Measurements from ENCODE around the genes NAXE, CRABP2, ISG20L2, PEAR1 and ARHGEF11.

DNA sequence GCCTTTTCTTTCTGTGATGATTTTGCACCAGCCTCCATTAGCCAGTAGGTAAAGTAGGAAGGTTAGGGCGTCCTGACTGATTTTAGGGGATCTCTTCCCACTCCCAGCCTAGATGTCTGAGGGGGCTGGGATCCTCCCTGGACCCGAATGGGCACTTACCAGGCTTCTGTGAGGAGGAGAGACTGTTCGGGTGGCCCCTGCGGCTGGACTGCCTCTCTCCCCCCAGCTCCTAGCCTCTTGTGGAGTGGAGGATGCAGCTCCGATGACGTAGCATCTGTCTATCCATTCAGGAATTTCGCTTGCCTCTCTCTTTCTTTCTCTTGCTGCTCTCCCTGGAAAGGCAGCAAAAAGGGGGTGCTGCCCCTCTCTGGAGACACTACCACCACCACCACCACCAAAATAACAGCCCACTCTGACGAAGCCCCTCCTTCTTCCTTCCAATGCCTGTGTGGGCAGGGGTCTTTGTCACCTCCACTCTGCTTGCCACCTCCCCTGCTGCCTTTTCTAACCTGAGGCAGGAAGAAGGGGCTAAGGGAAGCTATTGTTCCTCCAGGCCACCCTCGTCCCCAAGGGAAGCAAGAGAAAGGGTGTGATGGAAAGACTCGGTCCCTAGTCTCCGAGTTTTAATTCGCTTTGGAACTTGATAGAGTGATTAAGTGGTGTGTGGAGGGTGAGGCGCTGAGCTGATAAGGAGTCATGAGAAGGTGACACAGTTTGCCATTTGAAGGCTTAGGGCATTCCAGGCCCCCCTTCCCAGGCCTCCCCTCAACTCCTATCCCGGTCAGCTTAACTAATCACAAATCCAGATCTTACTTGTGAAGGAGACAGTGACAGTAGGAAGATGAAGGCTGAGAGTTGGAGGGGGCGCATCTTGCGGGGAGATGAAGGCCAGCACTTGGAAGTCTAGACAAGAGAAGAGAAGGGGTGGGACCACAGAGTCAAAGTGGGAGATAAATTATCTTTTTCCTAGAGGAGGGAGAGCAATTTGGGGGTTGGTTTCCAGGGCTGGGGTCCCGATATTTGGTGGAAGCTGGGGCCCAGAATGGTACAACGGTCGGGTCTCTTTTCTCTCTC is 60.5 kb downstream of the RHBG start:
- RRBS: no CpG with 5 or more reads among the region's 19 CpGs

DNA sequence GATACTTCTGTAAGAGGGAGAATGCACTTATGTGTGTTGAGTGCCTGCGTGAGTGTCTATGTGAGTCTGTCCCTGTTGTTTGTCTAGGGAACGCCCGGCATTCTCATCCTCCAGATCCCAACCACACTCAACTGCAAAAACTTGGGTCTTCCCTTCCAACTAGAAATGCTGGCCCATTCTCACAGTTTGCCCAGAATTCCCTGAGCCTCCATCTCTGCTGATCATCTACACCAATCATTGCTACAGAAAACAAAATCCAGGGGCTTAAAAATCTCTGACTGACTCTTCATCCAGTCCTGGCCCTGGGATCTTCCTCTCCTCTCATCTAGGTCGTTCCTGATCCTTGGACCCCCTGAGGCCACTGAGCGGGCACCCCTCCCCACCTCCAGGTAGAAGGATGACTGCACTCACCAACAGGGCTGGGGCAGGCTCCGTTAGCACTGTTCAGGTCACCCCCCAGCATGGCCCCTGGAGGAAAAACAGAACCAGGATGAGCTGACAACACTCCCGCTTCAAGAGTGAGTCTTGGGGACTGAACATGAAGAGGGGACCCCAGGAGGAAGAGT is 21.6 kb downstream of the MEF2D start:
- RRBS: no CpG with 5 or more reads among the region's 7 CpGs

DNA sequence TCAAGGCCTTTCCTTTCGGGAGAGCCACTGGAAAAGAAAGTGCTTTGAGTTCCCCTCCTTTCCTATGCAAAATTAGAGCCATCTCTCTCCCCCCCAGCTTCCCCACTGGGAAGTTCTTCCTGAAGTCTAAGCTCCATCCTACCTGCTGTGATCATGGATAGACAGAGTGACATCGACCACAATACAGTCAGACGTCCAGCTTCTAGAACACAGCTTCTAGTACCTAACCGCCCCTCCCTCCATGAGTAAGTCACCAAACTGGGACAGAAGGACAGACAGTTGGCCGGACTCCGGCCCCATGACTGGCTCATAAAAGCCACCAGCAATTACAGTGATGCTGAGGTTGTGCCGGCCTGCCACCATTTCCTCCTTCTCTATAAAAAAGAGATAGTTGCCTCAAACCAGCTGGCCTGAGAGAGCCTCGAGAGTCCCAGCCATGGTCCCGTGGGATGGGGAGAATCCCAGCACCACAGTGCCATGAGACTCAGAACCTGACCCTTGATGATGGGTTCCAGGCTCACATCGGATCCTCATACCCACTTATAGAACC is 3.5 kb downstream of the MEF2D start:
- RRBS: 12% methylated on average over 1 of the region's 10 CpGs

DNA sequence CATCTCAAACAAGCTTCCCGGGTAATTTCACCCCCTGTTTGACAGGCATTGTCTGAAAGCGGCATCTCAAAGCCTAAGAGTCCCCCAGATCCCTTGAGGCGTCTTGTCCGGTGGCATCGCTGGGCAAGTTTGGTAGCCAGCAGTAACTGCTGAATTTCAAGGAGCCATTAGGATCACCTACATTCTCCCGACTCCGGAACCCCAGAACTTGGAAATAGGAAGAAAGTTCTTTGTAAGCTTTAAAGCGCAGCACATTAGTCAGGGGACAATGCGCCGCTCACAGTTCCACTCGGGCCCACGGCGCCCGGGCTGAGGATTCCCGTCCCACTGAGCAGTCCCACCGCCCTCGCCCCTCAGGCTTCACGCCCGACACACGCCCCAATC is 336 bp downstream of the IQGAP3 start:
- RRBS: 9% methylated on average over 11 of the region's 20 CpGs

- RRBS: no CpG with 5 or more reads among the region's 24 CpGs
Measured at GRCh38 chr1:156581613-156582505, 2.3 kb downstream of the TTC24 start.

DNA sequence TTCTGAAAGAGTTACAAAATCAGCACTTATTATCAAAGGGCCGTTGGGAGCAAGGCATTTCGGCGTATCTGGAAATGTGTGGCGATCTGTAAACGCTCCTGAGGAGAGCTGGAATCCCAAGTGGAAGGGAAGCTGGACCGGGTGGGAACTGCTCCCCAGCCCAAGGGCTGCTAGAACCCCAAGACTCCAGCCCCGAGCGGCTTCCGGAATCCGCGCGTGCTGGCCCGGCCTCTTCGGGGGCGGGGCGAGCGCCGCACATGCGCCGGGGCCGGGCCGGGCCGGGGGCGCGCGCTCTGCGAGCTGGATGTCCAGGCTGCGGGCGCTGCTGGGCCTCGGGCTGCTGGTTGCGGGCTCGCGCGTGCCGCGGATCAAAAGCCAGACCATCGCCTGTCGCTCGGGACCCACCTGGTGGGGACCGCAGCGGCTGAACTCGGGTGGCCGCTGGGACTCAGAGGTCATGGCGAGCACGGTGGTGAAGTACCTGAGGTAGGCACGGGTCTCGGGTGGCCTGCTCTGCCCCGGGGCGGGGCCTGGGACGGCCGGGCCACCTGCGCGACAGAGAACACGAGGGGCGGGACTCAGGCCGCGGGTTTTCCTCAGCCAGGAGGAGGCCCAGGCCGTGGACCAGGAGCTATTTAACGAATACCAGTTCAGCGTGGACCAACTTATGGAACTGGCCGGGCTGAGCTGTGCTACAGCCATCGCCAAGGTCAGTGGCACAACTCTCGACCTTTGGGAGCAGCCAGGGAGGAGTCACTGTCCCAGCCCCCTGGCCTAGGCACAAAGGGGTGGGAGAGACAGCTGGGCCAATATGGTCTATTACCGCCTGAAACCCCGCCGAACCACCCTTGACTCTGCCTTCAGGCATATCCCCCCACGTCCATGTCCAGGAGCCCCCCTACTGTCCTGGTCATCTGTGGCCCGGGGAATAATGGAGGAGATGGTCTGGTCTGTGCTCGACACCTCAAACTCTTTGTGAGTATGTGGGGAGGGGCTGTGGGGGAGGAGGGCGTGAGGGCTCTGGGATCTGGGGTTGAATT is at the start of gene NAXE:
TSS of gene NAXE (plus strand) at position 276 of the 1,040 bp plus-strand sequence.
- RRBS: 2% methylated on average over 12 of the region's 70 CpGs

DNA sequence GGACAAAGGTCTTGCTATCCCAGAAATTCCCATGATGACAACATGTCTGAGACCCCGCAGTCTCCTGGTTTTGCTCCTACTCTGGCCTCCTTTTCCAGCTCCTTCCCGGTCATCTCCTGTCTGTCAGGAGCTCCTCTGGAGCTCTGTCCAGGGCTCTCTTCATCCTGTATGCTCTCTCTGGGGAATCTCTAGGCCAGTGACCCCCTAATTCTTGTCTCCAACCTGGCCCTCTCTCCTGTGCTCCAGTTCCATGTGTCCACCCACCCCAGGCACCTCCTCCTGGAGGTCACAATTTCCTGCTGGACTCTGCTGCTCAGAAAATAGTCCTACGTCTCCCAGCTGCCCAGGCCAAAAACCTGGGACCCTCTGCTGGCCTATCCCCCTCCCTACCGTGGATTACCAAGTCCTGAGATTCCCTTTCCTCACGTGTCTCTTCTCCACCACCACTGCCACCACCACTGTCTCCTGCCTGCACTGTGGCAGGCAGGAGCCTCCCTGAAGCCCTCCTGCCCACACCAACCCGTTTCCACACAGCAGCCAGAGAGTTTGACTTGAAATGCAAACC is 11.7 kb downstream of the NES start:
- RRBS: no CpG with 5 or more reads among the region's 6 CpGs

DNA sequence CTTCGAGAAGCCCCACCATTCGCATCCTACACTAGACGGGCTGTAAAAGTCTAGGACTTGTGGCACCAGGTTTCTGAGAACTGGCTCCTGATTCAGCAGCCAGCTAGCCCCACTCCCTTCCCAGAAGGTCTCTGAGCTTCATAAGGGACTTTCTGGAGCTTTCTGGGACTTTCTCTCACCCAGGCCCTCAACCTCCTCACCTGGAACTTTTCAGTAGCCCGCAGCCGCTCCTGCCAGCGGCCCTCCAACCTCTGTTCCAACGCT is 993 bp downstream of the NES start:
- RRBS: no CpG with 5 or more reads among the region's 7 CpGs

DNA sequence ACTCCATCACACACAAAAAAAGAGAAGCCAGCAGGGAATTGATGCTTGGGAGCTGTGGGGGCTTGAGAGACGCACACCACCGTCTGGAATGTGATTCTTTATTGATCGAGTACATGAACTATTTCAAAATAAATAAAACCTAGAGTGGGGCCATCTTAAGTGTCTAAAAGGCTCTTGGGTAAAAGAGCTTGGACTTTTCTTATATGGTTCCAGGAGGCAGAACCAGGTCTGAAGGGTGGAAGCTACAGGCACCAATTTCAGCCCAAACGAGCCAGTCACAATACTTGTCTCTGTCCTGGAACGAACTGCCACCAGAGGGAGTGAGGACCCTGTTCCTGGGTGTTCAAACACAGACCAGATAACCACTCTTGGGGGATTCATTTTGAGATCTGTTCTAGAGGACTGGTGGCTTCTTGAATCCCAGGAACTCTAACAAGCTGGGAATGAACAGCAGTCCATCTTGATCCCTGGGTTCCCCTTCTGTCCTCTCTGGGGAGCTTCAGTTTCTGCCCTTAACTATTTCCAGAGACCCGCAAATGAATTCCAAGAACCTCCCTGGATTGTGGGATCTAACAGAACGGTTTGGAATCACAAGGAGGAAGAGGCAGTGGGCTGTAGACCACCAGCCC is 11.8 kb upstream of the NES start:
- RRBS: no CpG with 5 or more reads among the region's 7 CpGs

- RRBS: 0% methylated on average over 4 of the region's 66 CpGs
Measured at GRCh38 chr1:156705323-156706314, at the start of gene CRABP2. CRABP2 (minus strand) TSS chr1:156705583.

DNA sequence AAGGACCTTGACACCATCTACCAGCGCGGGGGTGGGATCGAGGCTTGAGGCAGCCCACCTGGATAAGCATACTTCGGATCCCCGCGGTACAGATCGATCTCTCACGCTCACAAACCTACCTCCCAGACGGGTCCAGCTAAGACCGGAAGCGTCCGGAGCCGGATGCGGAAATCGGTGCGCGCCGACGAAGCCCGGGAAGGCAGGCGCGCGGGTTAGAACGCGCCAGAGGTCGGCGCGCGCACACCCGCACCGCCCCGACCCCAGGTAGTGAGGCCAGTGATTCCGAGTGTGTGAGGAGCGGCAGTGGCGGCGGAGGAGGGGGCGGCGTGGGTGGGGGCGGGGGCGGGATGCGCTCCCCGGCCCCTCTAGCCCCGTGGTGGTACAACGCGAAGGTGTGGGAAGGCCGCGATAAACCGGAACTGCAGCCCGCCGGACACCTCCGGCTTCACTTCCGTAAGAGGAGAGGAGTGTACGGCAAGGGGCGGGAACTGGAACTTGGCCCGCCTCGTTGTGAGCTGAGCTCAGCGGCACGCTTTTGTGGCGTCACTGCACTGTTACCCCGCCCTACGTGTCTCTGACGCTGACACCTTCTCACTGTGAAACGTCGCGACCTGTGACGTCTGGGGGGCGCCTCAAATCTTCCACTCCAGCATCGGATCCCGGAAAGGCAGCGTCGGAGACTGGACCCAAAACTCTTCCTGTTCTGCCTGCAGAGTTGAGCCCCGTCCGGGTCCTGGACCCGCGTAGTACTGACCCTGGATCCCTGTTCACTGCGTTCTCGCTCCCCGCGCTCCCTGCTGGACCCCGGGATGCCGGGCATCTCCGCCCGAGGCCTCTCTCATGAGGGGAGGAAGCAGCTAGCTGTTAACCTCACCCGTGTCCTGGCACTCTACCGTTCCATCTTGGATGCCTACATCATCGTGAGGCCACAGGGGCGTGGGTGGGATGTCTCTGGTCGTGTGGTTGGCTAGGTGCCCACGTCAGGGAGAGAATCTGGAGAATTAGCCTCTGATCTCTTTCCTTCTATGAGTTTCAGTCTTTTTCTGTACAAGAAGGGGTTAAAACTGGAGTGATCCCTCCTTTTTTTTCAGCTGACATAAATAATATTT is at the start of gene ISG20L2:
TSS of gene ISG20L2 (minus strand) at position 471 of the 1,109 bp plus-strand sequence.
- RRBS: 3% methylated on average over 19 of the region's 89 CpGs

DNA sequence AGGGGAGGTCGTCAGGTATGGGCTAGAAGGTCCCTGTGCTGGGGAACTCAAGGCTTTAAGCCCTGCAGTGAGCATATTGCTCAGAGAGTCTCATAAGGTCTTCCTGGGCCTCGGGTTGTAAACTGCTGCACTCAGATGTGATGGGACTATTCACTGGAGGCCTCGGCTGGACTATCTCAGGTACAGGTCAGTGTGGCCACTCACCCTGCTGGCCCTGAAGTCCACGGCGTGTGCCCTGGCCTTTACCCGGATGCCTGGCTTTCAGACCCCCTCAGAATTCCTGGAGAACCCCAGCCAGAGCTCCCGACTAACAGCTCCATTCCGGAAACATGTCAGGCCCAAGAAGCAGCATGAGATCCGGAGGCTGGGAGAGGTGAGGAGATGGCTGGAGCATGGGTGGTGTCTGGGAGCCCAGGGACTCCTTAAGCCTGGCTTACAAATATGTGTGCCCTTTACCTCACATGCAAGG is 3.6 kb upstream of the ISG20L2 start:
- RRBS: 98% methylated on average over 3 of the region's 9 CpGs

DNA sequence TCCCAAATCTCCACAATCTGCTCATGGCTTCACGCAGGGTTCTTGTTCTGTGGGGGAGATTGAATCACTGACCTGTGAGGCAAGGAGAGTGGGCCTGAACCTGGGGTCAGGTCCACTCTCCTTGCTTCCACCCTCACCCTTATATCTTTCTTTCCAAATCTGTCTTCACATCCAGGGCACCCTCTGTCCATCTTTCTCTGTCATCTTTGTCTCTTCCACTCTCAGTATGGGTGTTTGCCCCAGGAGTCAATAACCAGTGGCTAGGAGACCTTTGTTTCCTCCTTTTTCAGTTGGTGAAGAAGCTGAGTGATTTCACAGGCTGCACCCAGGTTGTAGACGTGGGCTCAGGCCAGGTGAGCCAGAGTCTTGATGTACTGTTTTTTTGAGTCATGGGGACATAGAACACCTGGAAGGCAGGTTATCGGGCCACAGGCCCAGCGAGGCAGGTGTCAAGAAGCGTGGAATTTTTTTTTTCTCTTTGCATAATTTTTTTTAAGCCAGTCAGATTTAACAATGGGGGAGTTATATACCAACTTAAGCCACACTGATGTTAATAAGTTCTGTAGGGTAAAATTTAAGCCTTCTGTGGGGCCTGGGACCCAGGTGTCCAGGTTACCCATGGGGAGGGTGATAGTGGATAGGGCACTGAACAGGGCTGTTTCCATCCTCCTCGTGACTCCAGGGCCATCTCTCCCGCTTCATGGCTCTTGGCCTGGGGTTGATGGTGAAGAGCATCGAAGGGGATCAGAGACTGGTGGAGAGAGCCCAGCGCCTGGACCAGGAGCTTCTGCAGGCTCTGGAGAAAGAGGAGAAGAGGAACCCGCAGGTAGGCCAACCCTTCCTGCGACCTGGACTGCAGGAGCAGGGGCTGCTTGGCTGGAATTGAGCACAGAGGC is 4.4 kb upstream of the ISG20L2 start:
- RRBS: no CpG with 5 or more reads among the region's 11 CpGs

DNA sequence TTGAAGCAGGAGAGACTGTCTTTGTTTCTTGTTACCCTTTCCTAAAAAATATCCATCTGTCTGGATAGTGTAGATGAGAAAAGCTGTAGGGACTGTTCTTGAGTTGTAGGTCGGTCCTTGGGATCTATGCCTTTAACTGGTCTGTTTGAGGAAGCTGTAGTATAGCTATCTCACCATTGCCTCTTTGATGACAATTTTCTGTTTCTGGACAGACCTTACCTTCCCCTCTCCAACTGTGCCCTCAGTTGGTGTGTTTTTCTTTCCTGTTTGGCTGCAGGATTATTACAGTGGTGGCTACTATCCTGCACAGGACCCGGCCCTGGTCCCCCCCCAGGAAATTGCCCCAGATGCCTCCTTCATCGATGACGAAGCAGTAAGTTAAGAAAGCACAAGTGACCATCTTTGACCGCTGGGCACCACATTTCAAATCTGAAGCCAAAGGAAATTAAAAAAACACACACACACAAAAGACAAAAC is 24.1 kb downstream of the PRCC start:
- RRBS: no CpG with 5 or more reads among the region's 5 CpGs

GRCh38 chr1:156815787-156816583 is 663 bp downstream of the SH2D2A start:
- RRBS: no CpG with 5 or more reads among the region's 15 CpGs

DNA sequence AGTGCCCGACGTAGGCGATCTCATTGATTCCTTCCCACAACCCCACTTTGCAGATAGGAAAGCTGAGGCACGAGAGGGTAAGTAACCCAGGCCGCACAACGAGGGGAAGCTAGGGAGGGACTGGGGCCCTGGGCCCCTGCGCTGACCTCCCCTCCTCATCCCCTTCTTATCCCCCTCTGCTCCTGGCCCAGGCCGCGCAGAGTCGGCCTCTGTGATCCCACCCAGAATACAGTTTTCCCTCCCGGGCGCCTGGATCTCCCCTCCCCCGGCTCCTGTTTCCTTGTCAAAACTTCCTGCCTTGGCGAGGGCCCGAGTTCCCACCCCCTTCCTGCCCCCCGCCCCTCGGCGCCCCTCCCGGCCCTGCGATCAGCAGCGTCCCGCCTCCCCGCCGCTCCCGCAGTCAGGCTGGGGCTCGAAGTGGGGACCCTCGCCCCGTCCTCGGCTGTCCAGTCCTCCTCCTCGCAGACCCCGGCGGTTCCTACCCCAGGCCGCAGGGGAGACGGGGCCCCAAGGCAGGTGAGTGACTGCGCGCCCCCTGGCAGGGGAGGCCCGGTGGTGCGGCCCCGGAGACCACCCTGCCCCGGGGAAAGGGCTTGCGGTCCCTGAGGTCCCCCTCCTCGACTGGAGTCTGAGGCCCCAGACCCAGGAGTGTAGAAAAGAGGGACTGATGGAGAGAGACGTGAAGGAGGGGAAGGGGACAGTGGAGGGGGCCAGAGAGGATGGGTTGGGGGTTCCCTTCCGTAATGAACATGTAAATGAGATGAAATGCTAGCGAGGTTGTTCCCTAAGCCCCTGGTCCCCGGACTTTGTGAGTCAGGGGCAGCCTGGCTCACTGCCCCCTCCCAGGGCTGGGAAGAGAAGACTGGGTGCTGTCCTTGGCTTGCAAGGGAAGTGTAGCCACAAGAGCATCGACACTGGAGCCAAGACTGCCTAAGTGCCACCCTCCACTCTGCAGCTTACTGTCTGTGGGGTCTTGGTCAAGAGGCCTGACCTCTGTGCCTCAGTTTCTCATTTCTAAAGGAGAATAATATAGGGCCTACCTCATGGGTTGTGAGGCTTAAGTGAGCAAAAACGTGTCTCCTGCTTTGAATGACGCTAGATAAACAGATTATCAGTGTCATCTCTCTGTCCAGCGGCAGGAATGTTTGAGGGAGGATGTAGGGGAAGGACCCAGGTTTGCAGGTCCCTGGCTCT is at the start of gene PEAR1:
TSS of gene PEAR1 (plus strand) at position 397 of the 1,194 bp plus-strand sequence.
- RRBS: 4% methylated on average over 14 of the region's 50 CpGs

GRCh38 chr1:157025950-157026421 is 19.6 kb downstream of the ARHGEF11 start:
- RRBS: no CpG with 5 or more reads among the region's 3 CpGs

- RRBS: no CpG with 5 or more reads among the region's 8 CpGs
Measured at GRCh38 chr1:157044232-157044974, 1.1 kb downstream of the ARHGEF11 start.

DNA sequence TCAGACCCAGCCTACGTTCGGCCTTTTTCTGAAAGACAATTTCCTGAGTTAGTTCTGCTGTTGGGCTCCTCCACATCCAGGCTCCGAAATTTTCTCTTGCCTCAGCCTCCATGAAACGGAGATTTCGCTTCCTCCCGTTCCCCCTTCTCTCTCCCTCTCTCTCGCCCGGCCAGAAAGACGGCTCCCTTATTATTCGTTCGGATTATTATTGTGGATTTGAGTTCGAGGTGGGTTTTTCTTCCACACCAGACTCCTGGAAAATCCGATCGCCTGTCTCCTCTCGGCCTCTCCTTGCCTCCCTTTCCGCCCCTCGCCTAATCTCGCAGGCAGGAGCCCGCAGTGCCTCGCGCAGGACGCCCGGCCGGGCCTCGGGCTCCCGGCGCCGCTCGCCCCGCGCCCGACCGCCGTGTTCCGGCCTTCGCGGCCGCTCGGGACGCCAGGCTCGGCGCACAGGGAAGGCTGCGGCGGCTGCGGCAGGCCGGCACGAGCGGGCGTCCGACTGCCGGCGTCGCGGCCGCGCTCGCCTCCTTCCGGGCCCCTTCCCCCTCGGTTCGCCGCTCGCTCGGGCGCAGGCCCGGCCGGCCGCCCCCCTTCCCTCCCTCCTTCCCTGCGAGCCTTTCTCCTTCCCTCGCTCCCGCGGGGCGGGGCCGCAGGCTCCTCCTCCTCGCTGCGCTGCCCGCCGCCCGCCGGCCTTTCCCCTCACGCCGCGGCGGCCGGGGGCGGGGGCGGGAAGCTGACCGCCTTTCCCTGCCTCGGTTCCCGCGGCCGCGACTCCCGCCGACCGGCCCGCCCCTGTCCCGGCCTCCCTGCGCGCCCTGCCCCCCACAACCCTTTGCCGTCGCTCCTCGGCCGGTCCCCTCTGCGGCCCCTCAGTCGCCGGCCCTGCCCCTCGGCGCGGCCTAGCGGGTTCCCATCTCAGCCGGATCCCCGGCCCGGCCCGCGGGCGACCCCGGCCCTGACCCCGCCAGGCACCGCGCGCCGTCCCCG is at the start of gene ARHGEF11:
TSS of gene ARHGEF11 (minus strand) at position 501 of the 987 bp plus-strand sequence.
- RRBS: 2% methylated on average over 60 of the region's 123 CpGs

DNA sequence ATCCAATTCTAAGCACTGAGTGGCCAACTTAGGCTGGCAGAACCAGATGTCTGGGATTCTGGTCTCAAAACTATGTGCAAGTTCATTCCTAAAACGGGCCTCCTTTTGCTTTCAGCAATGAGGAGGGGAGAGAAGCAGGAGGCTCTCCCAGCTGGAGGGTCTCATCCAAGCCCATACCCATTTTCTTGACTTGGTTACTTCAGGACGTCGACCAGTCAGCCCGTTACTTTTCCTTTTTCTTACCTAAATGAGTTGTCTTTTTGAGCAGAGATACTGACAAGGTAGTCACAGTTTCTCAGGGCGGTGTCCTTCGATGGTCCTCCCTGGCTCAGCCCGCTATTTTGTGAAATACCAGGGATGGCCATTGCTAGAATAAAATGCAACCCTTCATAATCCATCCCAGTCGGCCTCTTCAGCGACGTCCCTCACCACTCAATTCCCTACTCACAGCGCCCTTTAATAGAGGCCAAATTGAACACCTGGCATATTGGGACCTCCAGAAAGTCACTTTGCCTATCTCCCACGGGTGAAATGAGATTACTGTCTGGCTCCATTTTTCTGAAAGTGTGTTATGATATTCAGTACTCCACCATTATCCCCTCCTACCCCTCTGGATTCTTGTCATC is 18.2 kb downstream of the ETV3 start:
- RRBS: no CpG with 5 or more reads among the region's 12 CpGs